ENCODE results near the genes TMEM121B and MICAL3.

- PRO-cap, 3 experiments: no peak in any of the 3 experiments
- RAMPAGE, long total RNA: no peak
- RRBS, 2 experiments: no CpG with 5 or more reads among the region's 22 CpGs
Measured at GRCh38 chr22:11065895-11066599, 4461.9 kb upstream of the OR11H1 start.

GRCh38 chr22:15690109-15690488 lies 273 bp downstream of the POTEH start:
- PRO-cap, 3 experiments: no peak in any of the 3 experiments
- RAMPAGE, long total RNA: no peak
- RRBS, 2 experiments: no CpG with 5 or more reads among the region's 14 CpGs

DNA sequence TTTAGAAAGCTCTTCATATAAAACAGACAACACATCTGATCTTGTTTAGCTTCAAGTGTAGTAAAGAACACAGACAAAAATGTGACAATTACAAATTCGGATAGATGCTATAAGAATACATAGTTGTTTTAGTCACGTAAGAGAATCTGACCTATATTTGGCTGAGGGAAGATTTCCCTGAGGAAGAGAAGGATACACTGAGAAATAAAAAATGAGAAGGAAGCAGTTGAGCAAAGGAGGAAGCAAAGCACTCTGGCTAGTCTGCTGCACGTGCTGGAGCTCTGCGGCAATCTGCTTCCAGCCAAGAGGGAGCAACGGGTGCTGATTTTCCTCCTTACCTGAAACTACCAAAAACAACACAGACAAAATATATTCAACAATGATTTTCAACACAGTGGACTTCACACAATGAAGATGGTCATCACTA lies 87.0 kb upstream of the CCT8L2 start:
- PRO-cap, 3 experiments: no peak in any of the 3 experiments
- RAMPAGE, long total RNA: no peak
- RRBS, 2 experiments: no CpG with 5 or more reads among the region's 5 CpGs

GRCh38 chr22:17092411-17092631 lies 7.5 kb downstream of the IL17RA start:
- PRO-cap, 3 experiments: no peak in any of the 3 experiments
- RAMPAGE, long total RNA: no peak
- RRBS, 2 experiments: no CpG with 5 or more reads among the region's 3 CpGs

GRCh38 chr22:17120714-17122080 lies at the start of gene TMEM121B:
TSS of gene TMEM121B (minus strand) at chr22:17121360.
- PRO-cap, 3 experiments: peak in 3 of 3 experiments; most common plus-strand start chr22:17121542 (in 2); most common minus-strand start chr22:17121330 (in 2)
- RAMPAGE, long total RNA: no peak
- RRBS, 2 experiments: 2% methylated on average over 35 to 45 of the region's 137 CpGs

- PRO-cap, 3 experiments: no peak in any of the 3 experiments
- RAMPAGE, long total RNA: no peak
- RRBS, 2 experiments: no CpG with 5 or more reads among the region's 20 CpGs
Measured at GRCh38 chr22:17385444-17386396, 16.5 kb downstream of the CECR2 start.

DNA sequence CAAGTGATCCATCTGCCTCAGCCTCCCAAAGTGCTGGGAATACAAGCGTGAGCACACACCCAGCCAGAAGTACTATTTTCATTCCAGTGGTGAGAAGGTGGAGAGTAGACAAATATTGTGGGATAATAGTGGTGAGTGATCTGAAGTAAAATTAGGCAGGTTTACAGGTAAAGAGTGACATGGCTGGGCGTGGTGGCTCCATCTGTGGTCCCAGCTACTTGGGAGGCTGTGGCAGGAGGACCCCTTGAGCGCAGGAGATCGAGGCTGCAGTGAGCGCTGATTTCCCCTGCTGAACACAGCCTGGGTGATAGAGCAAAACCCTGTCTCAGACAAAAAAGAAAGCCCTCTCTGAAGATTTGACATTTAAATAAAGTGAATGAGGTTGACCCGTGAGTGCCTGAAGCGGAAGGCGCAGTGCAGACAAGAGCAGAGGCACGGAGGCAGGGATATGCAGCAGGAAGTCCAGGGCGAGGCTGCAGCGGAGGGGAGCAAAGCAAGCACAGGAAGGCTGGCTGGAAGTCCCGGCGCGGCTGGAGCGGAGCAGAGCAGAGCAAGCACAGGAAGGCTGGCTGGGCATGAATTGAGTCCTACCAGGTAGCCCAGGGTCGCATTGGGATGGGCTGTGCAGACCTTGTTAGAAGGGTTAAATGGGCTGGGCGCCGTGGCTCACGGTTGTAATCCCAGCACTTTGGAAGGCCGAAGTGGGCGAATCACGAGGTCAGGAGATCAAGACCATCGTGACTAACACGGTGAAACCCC lies 34.4 kb upstream of the SLC25A18 start:
- PRO-cap, 3 experiments: no peak in any of the 3 experiments
- RAMPAGE, long total RNA: no peak
- RRBS, 2 experiments: no CpG with 5 or more reads among the region's 24 CpGs

DNA sequence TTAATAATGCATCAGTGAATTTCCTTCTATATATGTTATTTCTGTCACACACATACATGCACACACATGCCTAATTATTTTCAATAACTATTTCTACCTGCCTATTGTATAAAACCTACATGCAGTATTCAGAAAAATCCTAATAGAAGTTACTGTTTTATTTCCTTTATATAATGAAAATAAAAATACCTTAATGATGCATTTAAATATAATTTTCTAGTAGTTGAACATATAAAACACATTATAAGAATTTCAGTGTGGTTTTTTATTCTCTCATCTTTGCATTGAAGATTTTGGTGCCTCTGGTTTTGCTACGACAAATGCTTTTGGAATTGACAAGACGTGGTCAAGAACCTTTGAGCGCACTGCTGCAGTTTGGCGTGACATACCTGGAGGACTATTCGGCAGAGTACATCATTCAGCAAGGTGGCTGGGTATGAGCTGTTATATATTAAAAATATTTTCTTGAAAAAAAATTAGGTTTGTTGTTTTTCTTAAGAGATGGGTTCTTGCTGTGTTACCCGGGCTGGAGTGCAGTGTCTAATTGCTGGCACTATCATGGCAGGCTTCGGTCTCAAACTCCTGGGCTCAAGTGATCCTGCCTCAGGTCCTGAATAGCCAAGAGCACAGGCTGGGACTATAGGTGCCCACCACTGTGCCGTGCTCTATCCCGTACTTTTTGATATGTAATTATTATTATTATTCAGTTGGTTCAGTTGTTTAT lies 63.6 kb downstream of the BCL2L13 start:
- PRO-cap, 3 experiments: no peak in any of the 3 experiments
- RAMPAGE, long total RNA: no peak
- RRBS, 2 experiments: no CpG with 5 or more reads among the region's 9 CpGs

GRCh38 chr22:17741578-17742094 lies 32.6 kb downstream of the BID start:
- PRO-cap, 3 experiments: no peak in any of the 3 experiments
- RAMPAGE, long total RNA: no peak
- RRBS, 2 experiments: no CpG with 5 or more reads among the region's 14 CpGs

GRCh38 chr22:17809043-17809405 lies 34.8 kb upstream of the BID start:
- PRO-cap, 3 experiments: no peak in any of the 3 experiments
- RAMPAGE, long total RNA: no peak
- RRBS, 2 experiments: no CpG with 5 or more reads among the region's 12 CpGs

- PRO-cap, 3 experiments: no peak in any of the 3 experiments
- RAMPAGE, long total RNA: no peak
- RRBS, 2 experiments: 30% methylated on average over 2 of the region's 25 CpGs; no CpG with 5 or more reads in 1 of the 2 experiments
Measured at GRCh38 chr22:17830004-17830805, 55.9 kb upstream of the BID start.

GRCh38 chr22:17887021-17887753 lies 112.9 kb upstream of the BID start:
- PRO-cap, 3 experiments: no peak in any of the 3 experiments
- RAMPAGE, long total RNA: no peak
- RRBS, 2 experiments: no CpG with 5 or more reads among the region's 10 CpGs

DNA sequence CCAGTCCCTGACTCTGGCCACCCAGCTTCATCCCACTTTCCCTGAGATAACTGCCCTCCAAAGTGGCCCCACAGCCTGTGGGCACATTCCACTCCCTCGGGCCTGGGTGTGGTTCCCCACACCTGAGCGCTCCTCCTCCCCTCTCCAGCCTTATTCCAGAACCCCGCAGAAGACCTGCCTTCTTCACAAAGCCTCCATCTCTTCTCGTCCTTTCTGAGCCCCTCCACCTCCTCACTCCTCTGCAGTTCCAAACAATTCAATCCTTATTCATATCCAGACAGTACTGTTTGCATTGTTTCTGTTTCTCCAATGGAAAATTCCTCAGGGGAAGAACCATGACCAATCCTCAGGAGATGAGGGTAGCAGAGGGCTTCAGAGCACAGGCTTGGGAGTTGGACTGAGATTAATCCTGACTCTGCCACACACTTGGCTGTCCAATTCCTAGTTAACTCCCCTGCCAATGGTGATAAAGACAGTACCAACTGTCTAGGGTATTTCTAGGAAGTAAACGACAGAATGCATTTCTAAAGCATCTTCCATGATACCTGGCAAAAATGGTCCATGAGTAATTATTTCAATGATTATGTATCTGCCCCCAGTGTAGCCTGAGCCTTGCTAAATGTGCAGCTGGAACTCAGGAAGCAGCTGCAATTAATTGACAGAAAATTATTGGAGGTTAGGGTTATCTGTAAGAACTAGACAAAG lies 58.0 kb downstream of the MICAL3 start:
- PRO-cap, 3 experiments: no peak in any of the 3 experiments
- RAMPAGE, long total RNA: no peak
- RRBS, 2 experiments: no CpG with 5 or more reads among the region's 5 CpGs

- PRO-cap, 3 experiments: no peak in any of the 3 experiments
- RAMPAGE, long total RNA: no peak
- RRBS, 2 experiments: no CpG with 5 or more reads among the region's 11 CpGs
Measured at GRCh38 chr22:17983146-17983840, 41.1 kb downstream of the MICAL3 start.

GRCh38 chr22:17998896-17999377 lies 25.4 kb downstream of the MICAL3 start:
- PRO-cap, 3 experiments: no peak in any of the 3 experiments
- RAMPAGE, long total RNA: no peak
- RRBS, 2 experiments: no CpG with 5 or more reads among the region's 7 CpGs

GRCh38 chr22:18024160-18025091 lies at the start of gene MICAL3:
TSS of gene MICAL3 (minus strand) at chr22:18024561.
- PRO-cap, 3 experiments: peak in 3 of 3 experiments; most common plus-strand start chr22:18024619 (in 1); most common minus-strand start chr22:18024534 (in 3)
- RAMPAGE, long total RNA: no peak
- RRBS, 2 experiments: no CpG with 5 or more reads among the region's 66 CpGs

- PRO-cap, 3 experiments: peak in 2 of 3 experiments; most common plus-strand start chr22:18031926 (in 1); most common minus-strand start chr22:18031803 (in 1)
- RAMPAGE, long total RNA: no peak
- RRBS, 2 experiments: no CpG with 5 or more reads among the region's 5 CpGs
Measured at GRCh38 chr22:18031597-18032057, 7.3 kb upstream of the MICAL3 start.

DNA sequence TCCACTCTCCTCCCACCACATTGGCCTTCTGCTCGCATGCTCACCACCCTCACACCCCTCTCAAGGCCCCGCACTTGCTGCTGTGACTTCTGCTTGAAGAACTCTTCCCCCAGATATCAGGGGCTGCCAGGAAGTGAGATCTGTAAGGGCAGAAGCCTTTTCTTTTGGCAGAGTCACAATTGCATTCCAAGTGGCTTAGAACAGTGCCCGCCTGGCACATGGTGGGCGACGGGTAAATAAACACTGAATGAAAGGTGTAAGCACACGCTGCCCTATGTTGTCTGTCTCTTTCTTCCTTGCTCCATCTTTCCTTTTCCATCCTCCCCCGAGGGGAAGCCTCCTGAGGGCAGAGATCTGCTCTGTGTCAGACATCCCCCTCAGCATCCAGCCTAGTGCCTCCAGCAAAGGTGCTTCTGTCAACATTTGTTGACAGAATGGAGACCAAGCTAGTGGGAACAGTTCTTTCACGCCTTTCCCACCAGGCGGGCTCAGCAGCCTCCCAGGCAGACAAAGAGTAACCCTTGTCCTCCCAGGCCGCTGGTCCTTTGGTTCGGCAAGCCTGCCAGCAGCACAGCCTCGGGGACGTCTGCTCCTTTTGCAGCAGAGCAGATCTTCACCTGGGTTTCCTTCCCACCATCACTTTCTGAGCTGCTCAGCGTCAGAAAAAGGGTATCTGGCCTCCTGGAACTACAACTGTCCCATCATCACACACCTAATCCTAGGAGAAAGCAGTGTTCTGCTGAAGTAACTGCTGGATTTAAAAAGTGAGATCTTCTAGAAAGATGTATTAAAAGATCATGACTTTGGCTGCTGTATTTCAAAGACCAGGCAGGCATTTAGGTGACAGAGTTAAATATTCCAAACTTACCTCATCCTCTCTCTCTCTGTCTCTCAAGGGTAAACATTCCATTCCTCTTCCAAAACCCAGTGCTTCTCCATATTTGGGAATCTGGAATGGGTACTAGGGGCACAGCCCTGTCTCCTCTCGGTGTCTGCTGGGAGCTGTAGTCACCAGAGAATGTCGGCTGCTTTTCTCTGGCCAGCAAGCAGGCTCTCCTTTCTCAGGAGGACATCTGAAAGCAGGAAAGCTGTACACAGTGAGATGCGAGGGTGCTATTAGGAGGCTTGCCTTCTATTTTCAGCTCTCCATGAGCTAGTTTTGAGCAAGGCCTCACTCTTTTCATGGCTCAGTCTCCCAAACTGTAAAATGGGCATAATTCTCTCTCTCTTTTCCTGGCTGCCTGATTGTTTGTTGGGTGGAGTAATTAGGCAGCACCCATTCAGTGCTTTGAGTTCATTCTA lies 9.7 kb upstream of the PEX26 start:
- PRO-cap, 3 experiments: no peak in any of the 3 experiments
- RAMPAGE, long total RNA: no peak
- RRBS, 2 experiments: no CpG with 5 or more reads among the region's 17 CpGs

- PRO-cap, 3 experiments: no peak in any of the 3 experiments
- RAMPAGE, long total RNA: no peak
- RRBS, 2 experiments: no CpG with 5 or more reads among the region's 5 CpGs
Measured at GRCh38 chr22:18938591-18938987, 2.5 kb upstream of the PRODH start.

GRCh38 chr22:19035489-19036628 lies 86.4 kb downstream of the DGCR2 start:
- PRO-cap, 3 experiments: no peak in any of the 3 experiments
- RAMPAGE, long total RNA: no peak
- RRBS, 2 experiments: no CpG with 5 or more reads among the region's 20 CpGs